Pericardium fibroblast (primary cell): ENCODE measurements around the gene BMP2K.

- RAMPAGE, long total RNA = no peak
Measured at GRCh38 chr4:76688704-76689890, 208.8 kb downstream of the SOWAHB start.

DNA sequence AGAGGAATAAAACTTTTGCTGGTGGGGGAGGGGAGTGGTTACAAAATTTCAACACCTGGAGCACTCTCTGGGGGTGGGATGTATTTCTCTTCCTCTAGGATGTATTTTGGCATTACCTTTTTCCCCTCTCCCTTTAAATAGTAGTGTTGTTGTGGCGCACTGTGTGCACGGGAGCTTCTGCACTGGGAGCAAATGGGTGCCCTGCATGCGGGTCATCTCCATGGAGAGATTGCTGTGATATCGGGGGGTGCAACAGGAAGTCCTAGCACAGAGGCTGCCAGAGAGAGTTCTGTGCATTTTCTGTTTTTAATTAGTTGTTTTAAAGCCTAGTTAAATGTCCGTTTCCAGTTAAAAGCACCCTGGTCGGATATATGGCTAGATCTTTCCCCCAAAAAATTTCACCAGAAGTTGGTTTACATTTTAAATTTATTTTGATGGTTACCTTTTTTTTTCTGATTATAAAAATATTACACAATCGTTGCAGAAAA is 207.6 kb downstream of the SOWAHB start:
- RAMPAGE, long total RNA = no peak

- RAMPAGE, long total RNA = no peak
Measured at GRCh38 chr4:76946985-76947869, 2.3 kb upstream of the SEPTIN11 start.

DNA sequence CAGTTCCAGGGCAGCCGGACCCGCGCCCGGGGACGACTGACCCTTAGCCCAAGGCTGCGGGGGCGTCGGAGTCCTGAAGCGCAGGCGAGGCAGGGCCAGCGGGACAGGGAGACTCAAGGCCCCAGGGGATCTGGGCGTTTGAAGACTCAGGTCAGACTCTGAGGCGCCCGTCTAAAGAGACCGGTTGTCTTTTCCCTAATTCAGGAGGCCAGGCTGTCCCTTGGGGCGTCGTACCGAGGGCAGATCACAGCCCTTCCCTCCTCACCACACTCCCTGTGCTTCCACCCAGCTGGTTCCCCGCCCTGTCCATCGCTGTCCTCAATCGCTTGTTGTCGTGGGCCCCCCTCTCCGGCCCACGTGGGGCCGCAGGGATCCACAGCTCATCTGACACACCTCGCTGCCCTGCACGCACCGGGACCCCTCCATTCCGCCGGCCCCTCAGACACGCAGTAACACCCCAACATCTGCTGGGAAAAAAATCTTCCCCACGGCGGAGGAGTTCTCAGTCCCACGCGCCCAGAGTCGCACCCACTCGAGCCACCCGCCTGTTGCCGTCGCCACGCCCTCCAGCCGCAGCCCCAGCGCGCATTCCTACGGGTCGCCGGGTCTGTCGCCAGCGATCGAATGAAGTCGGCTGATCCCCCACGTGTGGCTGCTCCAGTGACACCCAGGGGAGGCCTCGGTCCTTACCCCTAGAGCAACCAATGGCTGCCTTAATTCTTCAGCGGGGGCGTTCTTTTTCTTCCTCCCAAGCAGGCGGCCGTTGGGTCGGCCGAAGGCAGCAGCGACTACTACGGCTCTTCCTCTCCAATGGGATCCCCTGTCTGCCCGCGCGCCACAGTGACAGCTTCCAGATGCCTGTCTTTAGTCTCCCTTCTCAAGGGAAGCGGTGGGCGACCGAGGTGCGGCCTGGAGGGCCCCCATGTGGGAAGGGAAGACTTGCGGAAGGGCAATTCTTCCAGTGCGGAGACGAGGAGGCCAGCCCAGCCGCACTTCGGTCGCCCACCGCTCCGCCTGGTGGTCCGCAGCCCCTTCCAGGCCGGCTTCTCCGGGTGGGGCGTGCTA is 947 bp upstream of the SEPTIN11 start:
- RAMPAGE, long total RNA = no peak

- RAMPAGE, long total RNA = no peak
Measured at GRCh38 chr4:77019131-77019408, 56.7 kb downstream of the CCNI start.

DNA sequence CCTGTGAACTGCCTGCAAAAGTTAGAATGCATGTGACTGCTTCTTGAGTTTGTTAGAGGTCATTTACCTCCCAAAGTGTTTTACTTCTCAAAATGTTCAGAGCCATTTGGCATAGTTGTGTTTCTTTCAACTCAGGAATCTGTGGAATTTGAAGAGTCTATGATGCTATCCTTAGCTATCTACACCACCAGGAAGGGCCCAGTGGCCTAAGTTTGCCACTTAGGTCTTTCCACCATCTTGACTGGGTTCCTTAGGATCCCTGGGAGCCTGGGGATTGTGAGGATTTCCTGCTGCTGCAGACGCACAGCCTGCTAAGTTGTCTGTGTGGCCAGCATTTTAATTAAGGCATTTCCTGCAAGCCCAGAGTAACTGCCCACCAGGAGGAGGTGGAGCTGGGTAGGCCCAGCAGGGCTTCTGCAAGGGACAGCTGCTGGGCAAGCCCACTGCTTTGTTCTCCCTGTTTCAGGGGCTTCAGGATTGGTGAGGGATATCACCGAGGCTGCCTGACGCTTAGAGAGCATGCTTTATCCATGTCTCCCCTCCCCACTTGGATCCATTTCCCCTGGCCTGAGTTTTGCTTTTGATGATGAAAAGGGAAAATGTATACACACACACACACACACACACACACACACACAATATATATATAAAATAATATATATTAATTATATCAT is 53.0 kb downstream of the CCNI start:
- RAMPAGE, long total RNA = no peak

- RAMPAGE, long total RNA = no peak
Measured at GRCh38 chr4:77074329-77074648, 1.5 kb downstream of the CCNI start.

DNA sequence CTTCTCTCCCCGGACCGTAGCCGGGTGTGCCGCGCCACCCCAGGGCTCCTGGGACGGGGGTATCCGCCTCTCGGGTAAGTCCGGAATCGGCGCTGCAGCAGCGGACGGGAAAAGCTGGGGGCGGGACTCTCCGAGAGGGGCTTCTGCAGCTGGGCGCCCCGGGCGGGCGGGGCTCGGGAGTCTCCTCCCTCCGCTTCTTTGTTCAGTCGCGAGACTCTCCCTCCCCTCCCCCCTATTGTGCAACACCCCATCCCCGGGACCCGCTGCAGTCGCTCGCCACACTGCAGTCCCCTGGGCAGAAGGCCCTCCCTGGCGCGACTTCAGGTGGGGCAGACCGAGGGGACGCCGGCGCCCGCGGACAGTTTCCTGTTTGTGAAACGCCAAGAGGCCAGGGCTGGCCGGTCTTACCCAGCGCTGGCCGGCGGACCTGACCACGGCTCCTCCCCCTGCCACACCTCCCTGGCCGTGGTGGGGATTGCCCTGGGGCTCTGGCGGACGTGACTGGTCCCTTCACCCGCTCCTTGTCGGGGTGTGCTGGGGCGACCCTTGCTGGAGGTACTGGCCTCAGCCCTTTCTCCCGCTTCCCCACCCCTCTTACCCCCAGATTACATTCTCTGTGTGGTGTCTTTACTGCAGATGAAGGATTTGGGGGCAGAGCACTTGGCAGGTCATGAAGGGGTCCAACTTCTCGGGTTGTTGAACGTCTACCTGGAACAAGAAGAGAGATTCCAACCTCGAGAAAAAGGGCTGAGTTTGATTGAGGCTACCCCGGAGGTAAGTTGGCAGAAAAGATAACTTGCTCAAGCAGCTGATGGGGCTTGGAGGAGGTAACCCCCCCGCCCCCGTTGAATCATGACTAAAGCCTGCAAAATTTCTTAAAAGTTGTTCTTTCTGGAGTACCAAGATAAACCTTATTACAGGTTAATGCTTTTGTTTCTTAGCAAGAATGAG is 1.2 kb downstream of the CCNG2 start:
- RAMPAGE, long total RNA = no peak

DNA sequence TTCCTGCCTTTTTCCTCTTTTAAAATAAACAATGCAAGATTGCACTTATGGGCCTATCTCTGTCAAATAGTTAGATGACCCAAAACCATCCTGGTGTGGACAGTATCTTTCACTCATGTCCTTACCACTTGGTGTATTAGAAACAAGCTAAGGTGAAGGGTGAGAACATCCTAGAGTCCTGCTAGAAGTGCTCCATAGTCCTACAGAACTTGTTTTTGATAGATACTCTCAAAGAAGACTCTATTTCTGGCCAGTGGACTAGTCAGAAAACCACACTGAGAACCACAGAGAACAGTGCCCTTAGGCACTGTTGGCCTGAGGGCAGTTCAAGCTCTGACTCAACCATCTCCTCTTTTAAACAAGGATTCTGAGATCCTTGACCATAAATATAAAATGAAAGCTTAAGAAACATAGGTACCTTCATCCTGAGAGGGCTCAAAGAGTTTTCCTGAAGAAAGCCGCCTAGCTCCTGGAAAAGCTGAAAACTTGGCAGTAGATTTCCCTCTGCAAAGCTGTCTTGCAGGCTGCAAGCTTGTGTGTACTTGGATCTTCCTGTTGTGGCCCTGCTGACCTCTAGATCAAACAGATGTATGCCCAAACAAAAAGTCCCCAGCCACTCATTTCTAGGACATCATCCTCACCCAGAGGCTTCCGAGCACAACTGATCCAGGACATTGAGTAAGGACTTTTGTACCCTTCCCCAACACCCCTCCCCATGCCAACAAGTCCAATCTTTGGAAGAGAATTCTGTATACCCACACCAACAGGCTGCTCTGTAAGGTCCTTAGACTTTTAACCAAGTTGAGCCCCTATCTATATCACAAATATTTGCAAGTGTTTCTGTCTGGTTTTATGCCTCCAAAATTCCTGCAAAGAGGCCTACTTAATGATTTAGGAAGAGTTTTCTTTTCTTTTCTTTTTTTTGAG is 111.6 kb upstream of the CXCL13 start:
- RAMPAGE, long total RNA = no peak

DNA sequence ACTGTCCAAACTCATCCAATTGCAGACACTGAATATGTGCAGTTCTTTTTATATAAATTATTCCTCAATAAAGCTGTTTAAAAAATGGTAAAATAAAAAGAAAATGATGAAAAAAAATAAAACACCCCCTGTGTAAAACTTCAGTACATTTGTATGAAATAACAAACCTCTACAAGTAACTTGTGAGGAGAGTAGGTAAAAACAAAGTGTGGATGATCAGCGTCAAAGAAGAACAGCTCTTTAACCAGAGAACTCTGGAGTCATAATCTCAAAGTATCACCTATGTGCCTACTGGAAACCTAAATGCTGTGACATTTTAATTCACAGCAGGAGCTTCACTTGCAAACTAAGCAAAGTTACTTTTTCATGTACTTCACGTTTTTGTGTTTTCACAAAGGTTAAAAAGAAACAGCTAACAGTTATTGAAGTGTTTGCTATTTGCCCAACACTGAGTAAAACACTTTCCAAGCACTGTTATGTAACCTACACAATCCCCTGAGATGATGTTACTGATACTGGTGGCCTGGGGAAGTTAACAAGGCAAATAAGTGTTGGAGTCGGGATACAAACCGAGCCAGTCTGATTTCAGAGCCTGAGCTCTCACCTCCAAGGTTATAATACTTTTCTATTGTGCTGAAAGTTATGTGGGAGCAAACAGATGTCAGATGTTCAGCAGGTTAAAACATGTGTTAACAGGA is 4.2 kb upstream of the CXCL13 start:
- RAMPAGE, long total RNA = no peak

DNA sequence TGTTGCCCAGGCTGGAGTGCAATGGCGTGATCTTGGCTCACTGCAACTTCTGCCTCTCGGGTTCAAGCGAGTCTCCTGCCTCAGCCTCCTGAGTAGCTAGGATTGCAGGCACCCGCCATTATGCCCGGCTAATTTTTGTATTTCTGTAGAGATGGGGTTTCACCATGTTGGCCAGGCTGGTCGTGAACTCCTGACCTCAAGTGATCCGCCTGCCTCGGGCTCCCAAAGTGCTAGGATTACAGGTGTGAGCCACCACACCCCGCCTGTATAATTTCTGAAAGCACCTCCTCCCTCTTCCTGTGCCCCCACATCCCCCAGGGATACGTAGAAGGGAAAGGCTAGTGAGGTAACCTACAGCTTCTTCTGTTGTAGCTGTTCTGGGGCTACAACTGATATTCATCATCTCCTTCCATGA is 102.6 kb downstream of the CXCL13 start:
- RAMPAGE, long total RNA = no peak

- RAMPAGE, long total RNA = no peak
Measured at GRCh38 chr4:77756076-77756659, 63.0 kb downstream of the CNOT6L start.

- RAMPAGE, long total RNA = no peak
Measured at GRCh38 chr4:77796258-77796918, 22.8 kb downstream of the CNOT6L start.

GRCh38 chr4:77800737-77800957 is 18.5 kb downstream of the CNOT6L start:
- RAMPAGE, long total RNA = no peak

GRCh38 chr4:78058406-78059610 is 1.7 kb downstream of the FRAS1 start:
- RAMPAGE, long total RNA = no peak

DNA sequence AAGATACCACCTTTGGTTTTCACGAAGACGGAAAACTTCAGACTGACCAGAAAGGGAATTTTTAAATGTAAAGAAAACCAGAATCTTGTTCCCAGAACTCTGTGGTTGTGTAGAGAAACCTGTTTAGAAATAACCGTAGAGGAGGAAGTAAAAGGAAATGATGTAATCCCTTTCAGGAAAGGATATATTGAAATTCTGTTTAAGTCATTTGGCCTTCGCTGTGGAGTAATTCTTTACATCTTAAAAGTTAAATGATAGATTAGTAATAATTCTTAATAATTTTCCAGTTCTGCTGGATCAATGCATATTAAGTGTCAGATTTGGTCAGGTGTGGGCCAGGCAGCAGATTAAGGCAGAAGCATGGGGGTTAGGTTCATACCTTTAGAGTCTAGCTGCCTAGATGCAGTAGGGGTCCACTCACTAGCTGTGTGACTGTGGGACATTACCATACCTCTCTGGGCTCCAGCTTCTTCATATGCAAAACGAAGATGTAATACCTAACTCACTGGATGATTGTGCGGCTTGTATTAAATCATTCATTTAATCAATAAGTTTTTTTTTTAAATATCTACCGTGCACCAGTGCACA is 1.3 kb downstream of the ANXA3 start:
- RAMPAGE, long total RNA = no peak

DNA sequence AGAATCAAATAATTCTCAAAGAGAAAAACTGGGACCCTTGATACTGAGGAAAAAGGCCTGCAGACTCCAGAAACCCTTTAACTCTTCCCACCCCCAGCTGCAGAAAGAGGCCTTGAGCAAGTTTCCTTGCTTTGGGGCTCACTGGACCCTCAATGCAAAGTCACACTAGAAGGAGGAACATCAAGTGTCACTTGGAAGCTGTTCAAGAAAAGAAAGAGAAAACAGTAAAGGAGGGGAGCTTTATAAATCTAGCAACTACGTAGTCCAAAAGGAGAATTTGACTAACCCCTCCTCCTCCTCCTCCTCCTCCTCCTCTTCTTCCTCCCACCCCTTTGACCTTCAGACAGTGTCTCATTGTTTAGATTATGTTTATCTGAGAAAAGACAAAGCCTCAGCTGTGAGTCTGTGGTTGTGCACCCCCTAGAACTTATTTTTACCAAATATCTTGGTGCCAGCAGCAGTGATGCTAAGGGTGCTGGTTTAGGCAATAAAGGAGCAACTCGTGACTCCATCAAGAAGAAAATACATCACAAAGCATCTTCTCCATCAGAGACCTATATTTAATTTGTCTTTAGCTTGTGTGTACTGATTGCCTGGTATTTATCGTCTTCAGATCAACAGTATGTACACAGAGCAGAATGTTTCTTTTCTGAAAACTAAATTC is 68.9 kb upstream of the BMP2K start:
- RAMPAGE, long total RNA = no peak

DNA sequence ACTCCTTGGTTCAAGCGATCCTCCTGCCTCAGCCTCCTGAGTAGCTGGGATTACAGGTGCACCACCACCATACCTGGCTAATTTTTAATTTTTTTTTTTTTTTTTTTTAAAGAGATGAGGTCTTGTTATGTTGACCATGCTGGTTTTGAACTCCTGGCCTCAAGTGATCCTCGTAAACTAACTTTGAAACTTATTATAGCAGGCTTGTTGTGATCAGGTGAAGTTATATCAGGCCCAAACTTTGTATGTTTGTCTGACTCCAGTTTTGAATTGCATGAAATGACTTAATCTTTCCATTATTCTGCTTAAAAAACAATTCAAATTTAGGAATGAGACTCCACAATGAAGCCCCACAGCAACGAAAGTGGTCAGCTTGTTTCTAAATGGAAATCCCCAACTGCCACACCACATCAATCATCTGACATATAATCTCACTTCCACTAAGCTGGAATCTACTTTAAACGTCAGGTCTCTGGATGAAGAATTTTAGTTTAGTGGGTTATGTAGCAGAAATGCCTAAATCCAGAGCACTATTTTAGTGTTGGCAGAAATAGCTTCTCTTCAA is 1.9 kb upstream of the BMP2K start:
- RAMPAGE, long total RNA = no peak

DNA sequence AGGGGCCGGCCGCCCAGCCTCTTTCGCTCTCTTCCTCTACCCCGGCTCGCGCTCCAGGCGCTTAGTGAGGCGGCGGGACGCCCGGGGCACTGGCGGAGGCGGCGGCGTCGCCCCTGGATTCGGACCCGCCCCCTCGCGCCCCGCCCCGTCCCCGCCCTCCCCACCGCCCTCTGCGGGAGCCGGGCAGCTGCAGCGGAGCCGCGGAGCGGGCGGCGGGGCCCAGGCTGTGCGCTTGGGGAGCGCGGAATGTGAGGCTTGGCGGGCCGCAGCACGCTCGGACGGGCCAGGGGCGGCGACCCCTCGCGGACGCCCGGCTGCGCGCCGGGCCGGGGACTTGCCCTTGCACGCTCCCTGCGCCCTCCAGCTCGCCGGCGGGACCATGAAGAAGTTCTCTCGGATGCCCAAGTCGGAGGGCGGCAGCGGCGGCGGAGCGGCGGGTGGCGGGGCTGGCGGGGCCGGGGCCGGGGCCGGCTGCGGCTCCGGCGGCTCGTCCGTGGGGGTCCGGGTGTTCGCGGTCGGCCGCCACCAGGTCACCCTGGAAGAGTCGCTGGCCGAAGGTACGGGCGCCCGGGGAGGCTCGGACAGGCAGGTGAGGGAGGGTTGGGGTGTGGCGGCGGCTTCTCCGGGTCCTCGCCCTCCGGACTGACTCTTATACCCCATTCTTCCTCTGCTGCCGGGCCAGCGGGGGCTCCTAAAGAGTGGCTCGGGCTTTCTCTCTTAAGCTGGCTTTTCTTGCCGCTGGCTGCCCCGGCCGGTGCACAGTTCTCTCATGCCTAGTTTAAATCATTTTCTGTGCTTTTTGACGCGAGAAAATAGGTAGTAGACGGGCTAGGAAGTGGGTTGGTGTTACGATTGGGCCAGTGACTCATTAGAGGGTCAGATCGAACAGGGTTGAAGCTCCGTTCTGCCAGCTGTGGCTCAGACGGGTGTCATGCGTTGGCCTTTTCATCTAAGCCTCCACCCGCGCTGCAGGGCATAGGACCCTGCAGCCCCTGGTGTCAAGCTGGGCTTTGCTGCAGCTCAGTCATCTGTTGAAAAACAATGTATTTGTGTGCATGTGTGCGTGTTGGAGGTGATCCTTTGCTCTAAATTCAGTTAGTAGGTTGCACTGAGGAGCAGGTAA is at the start of gene BMP2K:
Gene BMP2K (plus strand): TSS at position 186 of the 1,123 bp plus-strand sequence.
- RAMPAGE, long total RNA = no peak

- RAMPAGE, long total RNA = no peak
Measured at GRCh38 chr4:78778243-78779183, 2.4 kb downstream of the BMP2K start.